Measurements from ENCODE around the gene GNG12.

GRCh38 chr1:65148509-65149853, 978 bp downstream of the AK4 start:
- PRO-cap, result no peak

DNA sequence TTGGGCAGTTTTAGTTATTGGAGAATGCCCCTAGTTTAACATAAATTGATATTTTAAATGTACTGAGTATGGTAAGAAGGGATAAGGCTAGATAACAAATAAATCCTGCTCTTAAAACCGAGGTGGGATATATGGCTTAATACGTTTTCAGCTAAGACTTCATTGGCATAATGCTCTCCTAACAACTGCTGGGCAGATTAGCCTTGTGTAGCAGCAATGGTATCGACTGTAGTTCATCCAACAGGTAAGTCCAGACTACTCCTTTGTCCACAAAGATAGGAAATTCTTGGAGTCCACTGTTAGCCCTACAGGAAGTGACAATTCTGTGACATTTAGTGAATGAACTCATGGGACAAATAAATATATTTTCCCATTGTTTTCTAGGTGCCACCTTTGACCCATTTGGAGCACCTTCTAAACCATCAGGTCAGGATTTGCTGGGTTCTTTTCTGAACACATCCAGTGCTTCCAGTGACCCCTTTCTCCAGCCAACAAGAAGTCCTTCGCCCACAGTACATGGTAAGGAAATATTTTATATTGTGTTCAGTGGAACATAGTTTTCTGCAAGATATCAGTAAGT, 25.9 kb upstream of the LEPR start:
- PRO-cap, result no peak

DNA sequence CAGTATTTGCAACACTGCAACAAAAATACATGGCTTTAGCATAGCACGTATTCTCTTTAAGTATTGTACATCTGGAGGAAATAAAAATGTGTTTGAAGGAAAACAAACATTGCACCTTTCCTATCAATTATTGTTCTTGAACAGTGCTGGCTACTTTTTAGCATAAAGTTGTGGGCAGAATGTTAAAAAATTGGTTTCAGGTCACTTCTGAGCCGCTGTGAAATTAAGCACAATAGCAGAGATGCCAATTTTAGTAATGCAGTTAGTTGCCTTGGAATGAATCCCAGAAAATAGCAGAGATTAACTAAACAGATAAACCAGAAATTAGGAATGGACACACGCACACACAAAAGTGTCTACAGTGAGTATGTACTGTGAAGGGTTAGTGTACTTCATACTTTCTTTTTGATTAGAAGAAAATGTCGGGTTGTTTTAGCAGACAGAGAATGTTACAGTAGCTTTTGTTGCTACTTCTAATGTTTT, 106.6 kb downstream of the LEPR start:
- PRO-cap, result no peak

- PRO-cap, result no peak
These were observed 107.2 kb downstream of the LEPR start for GRCh38 chr1:65527526-65528281.

GRCh38 chr1:66271825-66272575, 262.0 kb upstream of the SGIP1 start:
- PRO-cap, result bidirectional peak, plus-strand start at chr1:66272019, minus-strand start at chr1:66271971

DNA sequence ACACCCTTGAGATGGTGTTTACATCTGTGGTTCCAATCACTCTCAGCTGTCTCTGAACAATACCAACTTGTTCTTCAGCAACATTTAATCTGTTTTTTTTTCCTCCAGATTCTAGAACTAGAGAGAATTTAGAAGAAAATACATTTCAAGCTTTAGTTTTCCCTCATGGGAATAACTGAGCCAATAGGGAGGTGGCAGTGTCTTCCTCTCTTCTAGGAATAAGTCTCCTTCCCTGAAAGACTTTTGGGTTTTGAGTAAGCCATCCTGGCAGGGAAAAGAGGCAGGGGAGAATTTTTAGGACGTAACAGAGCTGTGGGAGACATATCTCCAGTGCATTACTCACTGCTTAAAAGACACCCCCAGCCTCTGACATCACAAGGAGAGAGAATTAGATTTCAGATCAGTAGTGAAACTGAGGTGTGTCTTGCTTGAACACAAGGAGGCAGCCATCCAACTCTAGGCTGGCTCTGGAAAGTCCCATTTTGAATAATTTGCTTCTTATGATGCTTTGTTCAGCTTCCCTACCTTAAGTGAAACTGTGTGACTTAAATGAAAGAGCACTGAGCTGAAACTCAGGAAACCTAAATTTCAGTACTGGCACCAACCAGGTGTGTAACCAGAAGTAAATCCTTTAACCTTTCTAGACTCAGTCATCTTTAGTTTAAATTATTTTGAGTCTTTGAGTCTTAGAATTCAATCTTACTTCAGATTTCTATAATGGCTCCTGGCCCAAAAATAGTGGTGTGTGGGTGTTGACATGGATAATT, 251.7 kb upstream of the SGIP1 start:
- PRO-cap, result bidirectional peak, plus-strand start at position 529 of the sequence, minus-strand start at position 368 of the sequence

DNA sequence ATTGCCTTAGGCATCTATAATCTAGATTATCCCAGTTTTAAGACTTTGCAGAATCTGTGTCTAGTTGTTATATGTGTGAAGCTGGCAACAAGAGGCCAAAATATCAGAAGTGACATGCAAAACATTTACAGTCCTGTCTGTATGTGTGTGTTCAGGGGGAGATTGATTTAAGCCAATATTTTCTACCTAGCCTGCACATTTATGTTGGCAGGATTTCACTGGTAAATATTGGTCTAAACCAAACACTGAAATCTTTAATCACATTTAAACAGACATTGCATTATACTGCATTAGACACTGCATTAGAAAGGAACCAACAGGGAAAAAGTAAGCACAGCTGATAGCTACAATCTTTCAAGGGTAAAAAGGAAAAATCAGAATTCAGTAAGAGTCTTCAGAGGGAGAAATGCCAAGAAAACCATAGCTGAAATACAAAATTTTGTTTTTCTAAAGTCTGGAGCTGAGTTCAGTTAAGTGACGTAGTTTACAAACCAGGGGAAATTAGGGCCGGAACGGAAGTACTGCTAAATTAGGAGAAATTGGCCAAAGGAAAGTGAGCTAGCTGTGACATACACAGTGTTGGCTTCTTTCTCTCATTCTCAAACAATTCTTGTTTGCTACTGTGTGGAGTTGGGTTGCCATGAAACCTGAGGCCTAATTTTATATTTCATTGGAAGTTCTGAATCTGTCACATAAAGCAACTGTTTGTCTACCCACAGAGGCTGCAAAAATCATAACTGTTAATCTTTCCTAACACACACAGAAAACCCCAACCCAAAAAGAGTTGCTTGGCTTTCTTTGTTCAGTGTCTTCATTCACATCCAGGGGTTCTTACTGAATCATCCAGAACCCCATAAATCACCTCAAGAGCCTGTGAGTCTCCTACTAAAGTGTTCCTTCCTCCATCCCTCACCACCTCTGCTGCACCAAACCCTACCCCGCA, 217.3 kb upstream of the SGIP1 start:
- PRO-cap, result unidirectional peak, plus-strand start at position 546 of the sequence

- PRO-cap, result unidirectional peak, plus-strand start at chr1:66337494
These were observed 196.6 kb upstream of the SGIP1 start for GRCh38 chr1:66337335-66337855.

DNA sequence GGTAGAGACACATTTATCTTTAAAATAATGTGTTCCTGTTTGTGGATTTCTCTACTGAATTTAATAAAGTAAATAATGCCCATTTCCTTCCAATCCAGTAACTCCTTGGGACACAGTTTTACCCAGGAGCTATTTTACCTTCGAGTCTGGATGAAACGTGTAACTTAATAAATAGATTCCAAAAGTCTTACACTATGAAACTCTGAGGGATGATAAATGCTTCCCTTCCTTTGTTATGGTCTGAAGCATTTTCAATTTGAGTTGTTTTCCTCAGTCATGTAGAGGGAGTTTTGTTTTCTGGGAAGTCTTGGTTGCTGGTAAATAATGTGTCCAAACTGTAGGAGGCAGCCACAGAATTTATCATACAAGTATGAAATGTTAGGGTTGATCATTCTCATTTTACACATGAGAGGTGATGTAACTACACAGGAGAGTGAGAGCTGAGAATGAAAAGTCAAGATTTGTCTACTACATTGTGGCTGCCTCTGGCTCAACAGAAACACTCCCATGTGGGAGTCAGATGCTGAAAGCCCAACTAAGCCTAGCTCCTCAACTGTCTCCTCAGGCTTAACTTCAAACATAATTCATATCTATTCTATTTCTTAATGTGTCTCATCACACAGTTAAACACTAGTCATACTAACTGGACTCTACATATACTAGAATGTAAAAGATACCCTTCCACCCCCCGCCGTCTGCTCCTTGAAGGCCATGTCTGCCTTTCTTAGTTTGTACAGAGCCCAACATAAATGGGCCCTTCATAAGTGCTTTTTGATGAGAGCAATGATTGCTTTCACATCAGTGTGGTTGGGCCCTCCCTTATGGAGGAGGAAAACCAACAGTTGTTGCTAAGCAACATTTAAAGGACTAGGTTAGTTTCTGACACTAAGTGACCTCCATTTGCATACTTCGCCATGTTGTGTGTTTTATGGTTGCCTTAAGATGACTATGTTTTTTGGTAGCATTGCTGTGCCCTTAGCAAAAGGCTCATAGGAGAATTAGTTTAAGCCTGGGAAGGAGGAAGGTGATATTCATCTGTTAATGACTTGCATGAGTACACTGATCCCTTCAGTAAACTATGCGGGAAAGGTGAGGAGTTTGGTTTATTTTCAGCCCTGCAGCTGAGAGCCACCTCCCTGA, 182.3 kb upstream of the SGIP1 start:
- PRO-cap, result no peak

DNA sequence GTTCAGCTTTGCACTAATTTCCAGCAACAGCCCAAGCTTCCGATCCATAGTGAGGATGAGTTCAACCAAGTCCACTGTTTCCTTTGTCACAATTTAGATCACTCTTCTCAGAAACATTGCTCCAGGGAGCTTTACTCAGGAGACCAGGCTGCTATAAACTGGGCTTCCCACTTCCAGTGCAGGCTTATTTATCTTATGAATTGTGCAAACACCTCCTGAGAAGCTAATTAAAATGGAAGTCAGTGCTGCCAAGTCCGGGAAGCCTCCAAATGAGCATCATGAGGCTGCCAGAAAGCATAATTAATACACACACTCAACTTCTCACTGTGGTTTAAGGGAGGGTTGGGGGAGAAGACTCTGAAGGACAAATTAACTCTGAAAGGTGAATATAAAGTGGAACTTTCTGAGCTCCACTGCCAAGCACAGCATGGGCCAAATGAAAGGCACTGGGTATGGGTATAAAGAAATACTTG, 145.0 kb upstream of the SGIP1 start:
- PRO-cap, result no peak

DNA sequence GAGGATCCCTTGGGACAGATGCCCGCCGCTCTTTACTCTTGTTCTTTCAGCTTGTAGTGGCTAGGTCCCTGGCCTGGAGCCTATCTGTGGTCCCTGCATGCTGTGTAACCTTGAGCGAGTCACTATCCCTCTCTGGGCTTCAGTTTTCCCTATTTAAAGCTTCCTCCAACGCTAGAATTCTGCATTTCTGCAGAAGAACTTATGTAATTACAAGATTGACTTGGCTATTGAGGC, 769 bp downstream of the MIER1 start:
- PRO-cap, result no peak

DNA sequence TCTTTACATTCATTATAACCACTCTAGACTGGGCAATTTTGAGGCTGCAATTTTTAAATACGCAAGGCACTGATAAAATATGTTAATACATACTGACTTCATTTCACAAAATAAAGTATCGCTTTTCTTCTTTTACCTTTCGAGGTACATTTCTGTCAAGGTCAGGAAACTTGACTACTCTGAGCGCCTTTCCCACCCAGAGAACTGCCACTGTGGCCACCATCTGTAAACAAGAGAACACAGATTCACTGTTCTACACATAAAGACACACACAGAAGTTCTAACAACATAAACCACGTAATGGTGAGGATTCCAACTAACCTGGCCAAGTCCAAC, 1.3 kb downstream of the SLC35D1 start:
- PRO-cap, result no peak

- PRO-cap, result no peak
These were observed 1.0 kb downstream of the SLC35D1 start for GRCh38 chr1:67052971-67053278.

DNA sequence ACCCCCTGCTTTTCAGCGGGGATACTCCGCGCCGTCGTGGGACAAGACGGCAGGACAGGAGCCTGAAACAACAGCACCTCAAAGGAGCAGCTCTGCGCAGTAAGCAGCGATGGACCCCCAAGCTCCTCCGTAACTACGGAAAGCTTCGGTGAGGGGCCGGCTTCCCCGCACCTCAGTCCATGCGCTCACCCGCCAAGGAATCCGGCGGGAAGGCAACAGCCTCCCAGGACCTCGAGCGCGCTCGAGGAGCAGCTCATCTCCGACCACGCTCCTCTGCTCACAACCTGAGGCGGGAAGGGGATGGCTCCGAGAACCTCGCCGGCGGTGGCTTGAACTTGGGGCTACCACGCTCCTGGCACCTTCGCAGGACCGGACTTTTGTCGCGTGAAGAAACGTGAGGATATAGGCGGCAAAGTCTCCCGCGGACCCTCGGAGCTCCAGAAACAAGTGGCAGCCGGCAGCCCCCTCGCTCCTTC, 692 bp downstream of the SERBP1 start:
- PRO-cap, result bidirectional peak, plus-strand start at position 440 of the sequence, minus-strand start at position 275 of the sequence

DNA sequence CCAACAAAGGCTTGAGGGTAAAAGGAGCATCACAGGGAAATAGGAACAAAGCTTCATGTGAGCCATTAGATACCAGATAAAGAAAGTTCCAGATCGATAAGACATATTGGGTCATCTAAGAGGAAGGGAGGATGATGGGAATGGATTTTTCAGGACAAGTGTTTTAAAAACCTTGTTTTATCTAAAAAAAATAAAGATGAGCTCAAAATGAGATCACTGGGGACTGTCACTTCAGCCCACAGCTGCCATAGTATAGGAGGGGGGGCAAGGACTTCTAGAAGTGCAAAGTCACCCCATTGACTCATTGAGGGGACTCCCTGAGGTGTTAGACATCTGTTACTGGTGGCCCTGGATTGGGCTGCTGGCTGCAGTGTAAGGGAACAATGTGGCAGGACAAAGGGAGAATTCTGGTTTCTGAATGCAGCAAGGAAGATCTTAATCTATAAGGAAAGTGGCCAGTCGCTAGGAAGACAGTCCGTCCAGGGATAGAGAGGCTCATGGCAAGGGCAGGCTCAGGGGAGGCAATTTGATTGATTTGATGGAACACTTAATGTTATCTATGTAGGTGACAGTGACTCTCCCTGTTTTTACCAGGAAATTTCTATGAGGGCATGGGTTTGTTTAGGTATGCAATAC, 38.3 kb upstream of the GADD45A start:
- PRO-cap, result no peak

DNA sequence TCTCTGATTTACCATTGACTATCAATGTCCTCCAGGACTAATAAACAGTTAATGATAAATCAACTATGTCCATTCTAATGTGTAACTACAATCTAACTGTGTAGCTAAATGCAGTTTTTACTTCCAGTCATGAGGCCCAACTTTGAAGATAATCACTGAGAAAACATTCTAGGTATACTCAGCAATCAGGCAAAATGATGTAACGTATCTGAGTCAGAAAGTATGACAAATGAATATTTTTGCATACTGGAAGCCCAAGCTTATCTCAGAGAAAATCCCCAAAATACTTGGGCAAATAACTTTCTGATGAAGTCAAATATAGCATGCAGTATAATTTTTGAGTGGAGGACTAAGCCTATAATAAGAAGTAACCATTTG, 2.5 kb upstream of the GADD45A start:
- PRO-cap, result no peak

DNA sequence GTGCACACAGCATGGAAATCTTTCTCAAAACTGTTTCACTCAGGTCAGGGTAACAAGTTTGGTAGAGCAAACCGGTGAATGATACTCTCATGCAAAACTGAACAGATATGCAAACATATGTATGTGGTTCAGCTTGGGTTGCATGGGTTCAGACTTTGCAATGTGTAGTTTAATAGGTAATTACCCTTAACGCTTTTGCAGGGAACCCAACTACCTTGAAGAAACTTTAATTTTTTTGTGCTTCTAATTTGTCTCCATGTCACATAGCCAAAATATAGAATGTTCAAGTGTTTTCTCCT, 2.2 kb downstream of the GADD45A start:
- PRO-cap, result no peak

- PRO-cap, result bidirectional peak, plus-strand start at chr1:67833182, minus-strand start at chr1:67833100; bidirectional peak, plus-strand start at chr1:67833504, minus-strand start at chr1:67833438
These were observed at the start of gene GNG12 for GRCh38 chr1:67832996-67834078. GNG12 (minus strand) TSS chr1:67833467.

DNA sequence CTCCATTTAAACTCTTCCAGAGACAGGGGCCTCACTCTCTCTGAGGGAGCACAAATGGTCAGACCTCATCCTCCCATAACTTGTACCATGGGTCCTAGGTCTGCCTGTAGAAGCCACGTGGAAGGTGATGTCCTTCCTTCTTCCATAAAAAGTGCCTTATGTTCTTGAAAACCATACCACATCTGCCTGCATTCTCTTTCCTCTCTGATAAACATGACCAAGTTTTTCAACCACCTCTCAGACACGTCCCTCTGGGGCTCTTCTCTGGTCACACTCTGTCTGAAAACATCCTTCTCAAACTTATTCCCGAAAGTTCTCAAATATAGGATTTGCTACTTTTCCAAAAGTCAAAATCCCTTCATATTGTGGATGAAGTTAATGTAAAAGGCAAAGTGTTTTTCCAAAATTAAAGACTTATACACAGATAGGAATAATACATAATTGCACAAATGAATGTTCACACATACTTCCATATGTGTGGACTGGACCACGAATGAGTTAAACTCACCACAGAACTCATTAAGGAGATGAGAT, 72.8 kb downstream of the WLS start:
- PRO-cap, result no peak

DNA sequence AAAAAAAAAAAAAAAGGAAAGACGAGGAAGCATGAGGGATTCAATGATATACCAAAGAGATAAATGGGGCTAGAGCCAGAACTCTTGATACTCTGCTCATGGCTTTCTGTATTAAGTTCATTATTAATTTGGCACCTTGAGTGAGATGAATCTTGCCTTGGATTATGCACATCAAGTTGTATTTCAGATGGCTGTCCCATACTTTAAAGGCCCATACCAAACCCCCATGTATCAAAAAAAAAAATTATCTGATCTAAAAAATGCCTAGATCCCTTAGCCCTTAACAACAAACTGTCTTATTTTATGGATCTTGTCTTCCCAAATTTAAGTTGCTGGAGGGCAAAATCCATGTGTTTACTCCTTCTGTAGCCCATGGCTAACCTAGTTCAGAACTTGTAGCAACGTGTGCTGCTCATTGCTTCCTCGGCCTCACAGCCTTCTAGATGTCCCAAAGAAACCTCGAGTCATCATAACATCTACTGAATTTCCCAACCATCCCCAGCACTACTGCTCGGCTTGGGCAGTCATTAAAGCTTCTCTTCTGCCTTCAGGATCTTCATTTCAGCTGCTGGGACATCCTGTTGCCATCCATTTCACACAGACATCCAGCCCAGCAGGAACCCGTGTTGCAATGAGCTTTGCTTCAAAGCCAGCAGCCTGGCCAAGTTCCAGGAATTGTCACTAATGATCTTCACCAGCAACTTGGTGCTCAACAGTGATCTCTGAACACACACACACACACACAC, 18.7 kb downstream of the WLS start:
- PRO-cap, result no peak